ENCODE measurements around the gene LMO3.

- RRBS, result no CpG with 5 or more reads among the region's 7 CpGs
Observed at GRCh38 chr12:13116243-13116651, 12.8 kb upstream of the GSG1 start.

DNA sequence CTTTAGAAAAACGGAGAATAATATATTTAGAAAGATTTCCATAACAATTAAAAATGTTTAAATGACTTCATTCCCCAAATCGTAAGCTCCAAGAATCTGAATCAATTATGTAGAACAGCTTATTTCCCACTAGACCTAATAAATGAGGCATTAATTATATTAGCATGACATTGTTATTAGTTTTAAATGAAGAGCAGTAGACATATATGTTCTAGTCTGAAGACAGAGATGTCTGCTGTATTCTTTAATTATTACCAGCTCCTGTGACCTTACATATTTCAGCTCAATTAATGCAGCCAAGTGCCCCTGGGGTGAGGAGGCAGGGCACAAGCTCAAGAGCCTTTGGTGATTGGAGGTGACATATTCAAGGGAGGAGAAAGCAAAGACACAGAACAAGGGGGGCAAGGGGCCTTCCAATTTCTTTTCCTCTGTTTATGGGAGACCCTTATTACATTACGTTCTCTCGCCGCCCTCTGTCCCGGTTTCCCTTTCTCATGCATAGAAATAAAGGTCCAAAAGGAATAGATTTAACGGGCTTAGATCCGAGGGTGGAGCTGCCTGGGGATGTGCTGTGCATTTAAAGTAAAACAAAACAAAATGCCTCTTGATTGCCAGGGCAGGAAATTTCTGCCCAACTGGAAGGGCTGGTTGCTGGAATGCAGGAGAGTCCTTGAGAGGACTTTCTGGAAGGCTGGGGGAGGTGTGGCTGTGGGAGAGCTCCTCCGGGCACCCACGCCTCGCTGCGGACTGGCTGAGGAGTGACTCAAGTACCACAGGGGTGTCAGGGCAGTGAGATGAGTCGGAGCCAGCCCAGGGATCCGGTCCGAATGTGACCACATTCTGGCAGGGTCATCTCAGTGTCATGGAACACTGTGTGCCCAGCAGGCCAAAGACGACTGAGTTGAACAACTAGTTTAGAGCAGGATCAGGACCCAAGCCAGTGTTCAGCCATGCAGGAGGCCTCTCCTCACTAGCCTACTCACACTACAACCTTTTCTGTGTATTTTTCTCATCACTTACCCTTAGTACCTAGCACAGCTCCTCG is 32.0 kb upstream of the GSG1 start:
- RRBS, result 22% methylated on average over 6 of the region's 17 CpGs

DNA sequence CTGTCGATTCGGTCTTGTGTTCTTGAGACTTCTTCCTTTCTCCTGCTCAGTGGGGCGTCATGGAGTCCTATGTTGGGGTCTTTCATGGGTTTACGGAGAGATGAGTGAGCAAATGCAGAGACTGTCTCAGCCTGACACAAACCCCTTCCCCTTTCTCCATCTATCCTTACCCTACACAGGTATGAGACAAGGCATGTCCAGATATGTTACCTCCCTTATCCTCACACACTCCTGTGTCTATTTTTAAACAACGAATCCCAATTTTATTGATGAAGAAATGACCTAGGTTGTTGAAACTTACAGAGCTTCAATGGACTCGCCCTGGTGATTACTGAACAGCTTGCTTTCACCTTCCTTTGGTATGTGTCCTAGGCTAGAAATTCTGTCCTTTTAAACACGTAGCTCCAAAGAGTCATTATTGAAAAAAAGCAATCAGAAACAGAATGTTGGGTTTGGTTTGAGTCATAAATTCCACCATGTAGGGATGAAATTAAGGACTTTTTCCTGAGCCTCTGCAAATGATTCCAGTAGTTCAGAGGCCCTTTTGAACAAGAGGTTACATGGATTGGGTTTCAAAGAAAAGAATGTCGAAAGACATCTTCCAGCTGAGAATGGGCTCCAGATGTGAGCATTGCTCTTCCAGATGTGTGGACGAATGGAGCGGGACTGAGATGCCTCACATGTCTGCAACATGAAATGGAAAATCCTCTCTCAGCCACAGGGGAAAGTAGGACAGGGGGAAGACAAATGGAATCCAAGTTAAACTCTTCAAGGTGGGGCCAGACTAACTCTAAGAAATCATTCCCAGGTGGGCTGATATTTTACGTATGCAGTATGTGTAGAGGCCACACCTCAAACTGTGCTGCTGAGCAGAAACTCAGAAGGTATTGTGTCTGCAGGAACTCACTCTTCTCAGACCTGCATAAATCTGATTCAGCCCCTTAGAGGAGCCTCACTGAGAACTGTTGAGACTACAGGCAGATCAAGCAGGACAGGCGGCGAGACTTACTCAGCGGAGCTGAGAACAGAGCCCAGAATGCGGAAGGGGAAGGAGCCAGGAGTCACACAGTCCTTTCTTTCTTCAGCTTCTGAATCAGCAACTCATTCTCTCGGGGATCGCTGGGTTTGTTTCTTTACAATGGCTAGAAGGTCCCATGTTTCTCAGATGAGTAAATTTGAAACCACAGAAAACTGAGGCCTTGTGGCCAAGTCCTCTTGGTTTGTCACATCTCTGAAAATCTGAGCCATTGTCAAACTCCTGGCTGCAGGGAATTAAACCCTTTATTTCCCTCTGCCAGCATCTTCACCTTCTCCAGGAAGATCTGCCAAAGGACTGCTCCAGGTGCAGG is 23.4 kb upstream of the EMP1 start:
- RRBS, result no CpG with 5 or more reads among the region's 17 CpGs

DNA sequence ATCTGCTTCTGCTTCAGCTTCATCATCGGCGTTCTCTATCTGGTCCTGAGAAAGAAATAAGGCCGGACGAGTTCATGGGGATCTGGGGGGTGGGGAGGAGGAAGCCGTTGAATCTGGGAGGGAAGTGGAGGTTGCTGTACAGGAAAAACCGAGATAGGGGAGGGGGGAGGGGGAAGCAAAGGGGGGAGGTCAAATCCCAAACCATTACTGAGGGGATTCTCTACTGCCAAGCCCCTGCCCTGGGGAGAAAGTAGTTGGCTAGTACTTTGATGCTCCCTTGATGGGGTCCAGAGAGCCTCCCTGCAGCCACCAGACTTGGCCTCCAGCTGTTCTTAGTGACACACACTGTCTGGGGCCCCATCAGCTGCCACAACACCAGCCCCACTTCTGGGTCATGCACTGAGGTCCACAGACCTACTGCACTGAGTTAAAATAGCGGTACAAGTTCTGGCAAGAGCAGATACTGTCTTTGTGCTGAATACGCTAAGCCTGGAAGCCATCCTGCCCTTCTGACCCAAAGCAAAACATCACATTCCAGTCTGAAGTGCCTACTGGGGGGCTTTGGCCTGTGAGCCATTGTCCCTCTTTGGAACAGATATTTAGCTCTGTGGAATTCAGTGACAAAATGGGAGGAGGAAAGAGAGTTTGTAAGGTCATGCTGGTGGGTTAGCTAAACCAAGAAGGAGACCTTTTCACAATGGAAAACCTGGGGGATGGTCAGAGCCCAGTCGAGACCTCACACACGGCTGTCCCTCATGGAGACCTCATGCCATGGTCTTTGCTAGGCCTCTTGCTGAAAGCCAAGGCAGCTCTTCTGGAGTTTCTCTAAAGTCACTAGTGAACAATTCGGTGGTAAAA is 18.3 kb downstream of the EMP1 start:
- RRBS, result no CpG with 5 or more reads among the region's 11 CpGs

DNA sequence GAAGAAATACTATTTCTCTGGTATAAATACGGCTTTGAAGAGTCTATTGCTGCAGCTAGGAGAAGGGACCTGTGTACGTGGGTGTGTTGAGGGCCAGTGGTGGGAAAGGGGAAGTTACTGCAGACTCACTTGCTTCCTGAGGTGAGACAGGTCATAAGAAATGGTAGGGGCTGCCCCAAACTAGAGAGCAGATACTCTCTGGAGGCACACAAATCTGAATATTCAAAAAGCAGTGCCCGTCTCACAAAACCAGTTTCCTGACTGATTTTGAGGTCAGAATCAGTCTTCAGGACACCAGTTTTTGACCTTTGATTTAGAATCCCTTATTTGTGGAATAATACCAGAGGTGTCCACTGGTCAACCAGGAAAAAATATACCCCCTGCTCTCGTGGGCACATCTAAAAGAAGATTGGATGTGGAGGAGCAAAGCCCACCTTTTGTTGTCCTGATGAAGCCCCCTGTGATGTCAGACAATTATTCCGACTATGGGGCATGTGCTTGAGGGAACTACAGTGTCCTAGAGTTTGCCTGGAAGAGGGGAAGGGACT is 340.1 kb downstream of the EMP1 start:
- RRBS, result no CpG with 5 or more reads among the region's 5 CpGs

GRCh38 chr12:14001486-14001752 is 20.0 kb upstream of the GRIN2B start:
- RRBS, result no CpG with 5 or more reads among the region's 1 CpG

- RRBS, result no CpG with 5 or more reads among the region's 4 CpGs
Observed at GRCh38 chr12:14207795-14208653, 157.5 kb upstream of the ATF7IP start.

DNA sequence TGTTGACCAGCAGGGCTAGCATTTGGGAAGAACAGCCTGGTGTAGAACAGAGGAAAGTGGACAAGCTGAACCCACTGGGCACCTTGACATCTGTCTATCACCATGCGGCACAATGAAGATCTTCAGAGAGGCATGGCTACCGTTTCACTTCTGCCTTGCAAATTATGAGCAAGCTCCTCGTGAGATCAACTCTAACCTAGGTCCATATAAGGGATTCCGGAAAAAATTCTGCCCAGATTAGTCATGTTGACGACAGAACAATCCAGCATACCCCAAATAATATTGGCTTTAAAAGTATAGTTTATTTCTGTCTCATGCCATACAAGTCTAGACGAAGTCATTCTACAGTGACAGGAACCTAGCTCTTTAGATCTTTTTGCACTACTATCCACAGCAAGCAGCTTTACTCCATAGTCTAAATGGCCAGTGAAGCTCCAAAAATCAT is 91.5 kb upstream of the ATF7IP start:
- RRBS, result no CpG with 5 or more reads among the region's 6 CpGs

DNA sequence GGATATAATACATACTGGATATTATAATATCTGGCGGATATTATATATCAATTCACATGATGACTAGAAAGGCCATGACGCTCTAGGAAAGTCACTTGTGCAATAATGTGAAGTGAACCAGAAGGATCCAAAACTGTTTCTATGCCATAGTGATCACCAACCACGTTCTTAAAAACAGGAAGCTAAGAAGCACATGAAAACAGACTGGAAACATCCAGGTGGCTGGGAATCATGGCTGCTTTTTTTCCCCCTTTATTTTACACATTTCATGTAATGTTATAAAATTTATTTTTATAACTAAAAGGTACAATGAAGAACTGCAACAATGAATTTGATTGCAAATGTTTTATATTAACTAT is 1.4 kb downstream of the GUCY2C start:
- RRBS, result no CpG with 5 or more reads among the region's 3 CpGs

DNA sequence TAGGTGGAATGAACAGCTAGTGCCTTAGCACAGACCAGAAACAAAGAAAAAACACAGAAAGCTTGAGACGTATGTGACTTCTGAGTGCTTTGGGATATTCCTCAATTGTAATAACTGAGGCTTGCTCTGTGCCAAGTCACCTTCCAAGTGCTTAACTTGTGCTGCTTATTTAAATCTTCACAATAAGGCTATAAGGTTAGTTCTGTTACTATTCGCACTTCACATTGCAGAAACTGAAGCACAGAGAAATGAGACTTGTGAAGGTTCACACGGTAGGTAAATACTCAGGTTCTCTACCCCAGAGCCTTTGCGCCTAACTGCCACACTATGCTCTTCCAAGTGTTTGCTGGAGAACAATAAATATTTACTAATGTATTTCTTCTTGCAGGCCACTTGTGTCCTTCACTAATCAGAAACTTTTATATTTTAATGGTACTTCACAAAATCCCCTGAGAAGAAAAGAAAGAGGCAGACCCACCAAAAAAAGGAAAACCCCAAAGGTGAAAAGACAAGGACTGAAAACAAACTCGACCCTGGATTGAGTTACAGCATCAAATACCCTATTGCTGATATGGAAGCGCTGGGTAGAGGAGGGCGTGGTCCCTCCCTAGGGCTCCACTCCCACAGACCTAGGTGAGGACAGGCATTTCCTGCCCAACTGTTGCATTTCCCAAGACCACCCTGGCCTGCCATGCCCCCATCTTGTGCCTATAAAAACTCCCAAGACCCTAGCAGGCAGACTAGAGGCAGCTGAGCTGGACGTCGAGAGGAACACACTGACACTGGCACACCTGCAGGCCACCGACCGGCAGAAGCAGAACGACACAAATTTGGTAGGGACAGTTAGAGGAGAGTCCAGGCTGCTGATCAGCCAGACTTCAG is 18.2 kb upstream of the MGP start:
- RRBS, result no CpG with 5 or more reads among the region's 12 CpGs

GRCh38 chr12:14913277-14913928 is 24.9 kb downstream of the ERP27 start:
- RRBS, result no CpG with 5 or more reads among the region's 6 CpGs

GRCh38 chr12:15198873-15199526 is 22.2 kb downstream of the RERG start:
- RRBS, result no CpG with 5 or more reads among the region's 4 CpGs

GRCh38 chr12:15883044-15883875 is 1.1 kb downstream of the STRAP start:
- RRBS, result no CpG with 5 or more reads among the region's 11 CpGs

DNA sequence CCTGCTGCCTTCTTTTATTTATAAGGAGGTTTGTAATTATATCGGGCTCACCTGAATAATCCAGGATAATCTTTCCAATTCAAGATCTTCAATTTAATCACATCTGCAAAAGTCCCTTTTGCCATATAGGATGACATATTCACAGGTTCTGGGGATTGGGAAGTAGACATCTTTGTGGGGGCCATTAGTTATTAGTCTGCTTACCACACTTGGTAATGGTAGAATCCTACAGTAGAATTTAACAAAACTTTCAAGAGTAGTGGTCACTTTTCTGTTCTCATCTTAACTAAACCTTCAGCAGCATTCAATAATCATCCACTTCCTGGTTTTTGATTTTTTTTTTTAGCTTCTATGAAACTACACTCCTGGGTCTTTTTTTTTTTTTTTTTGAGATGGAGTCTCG is 6.3 kb upstream of the DERA start:
- RRBS, result no CpG with 5 or more reads among the region's 2 CpGs

DNA sequence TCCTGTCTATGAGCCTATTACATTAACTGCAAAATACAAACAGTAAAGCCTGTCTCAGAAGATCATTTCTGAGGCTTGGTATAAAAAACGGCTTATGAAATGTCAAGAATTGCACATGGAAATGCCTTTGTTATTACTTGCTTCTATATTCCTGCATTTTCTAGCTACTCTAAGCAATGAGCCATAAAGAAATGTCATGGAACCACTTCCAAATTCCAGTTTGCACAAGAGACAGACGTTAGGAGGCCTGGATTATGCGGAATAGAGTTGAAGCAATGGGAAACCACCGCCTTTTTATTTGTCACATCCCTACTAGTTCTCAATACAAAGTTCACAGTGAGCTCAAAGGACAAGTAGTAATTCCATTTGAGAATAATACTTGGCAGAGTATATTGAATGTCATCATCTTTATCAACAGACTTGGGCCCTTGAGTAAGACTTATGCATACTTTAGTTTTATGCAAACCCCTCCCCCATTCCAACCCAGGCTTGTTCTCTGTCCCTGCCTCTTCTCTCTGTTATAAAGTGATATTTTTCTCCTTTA is 3.6 kb upstream of the SLC15A5 start:
- RRBS, result no CpG with 5 or more reads among the region's 4 CpGs

- RRBS, result no CpG with 5 or more reads among the region's 20 CpGs
Observed at GRCh38 chr12:16573458-16574217, 32.3 kb downstream of the LMO3 start.

DNA sequence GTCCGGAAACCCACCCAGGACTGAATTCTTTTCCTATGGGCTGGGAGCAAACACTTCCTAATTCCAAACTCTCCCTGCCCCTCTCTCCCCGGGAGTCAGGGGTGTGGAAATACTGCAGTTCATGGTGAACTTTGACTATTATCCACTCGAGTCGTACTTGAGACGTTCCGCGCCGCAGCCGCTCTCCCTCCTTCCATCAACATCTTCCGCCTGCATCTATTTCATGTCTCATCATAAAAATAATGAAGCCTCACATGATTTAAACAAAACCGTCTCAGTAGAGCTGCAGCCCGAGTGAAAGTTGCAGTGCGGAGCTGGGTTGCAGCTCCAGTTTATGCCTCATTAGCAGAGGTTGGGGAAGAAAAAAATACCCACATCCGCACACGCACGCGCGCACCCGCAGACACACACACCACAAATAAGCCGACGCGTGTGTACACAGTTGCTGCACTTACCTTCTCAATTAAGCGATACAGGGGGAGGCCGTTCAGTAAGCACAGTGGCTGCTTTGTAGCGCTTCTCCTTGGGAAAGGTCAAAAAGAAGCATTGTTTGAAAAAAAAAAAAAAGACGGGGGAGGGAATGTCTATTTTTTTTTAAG is at the start of gene LMO3:
Gene LMO3 (minus strand): TSS at position 552 of the 599 bp plus-strand sequence.
- RRBS, result 16% methylated on average over 2 of the region's 26 CpGs

DNA sequence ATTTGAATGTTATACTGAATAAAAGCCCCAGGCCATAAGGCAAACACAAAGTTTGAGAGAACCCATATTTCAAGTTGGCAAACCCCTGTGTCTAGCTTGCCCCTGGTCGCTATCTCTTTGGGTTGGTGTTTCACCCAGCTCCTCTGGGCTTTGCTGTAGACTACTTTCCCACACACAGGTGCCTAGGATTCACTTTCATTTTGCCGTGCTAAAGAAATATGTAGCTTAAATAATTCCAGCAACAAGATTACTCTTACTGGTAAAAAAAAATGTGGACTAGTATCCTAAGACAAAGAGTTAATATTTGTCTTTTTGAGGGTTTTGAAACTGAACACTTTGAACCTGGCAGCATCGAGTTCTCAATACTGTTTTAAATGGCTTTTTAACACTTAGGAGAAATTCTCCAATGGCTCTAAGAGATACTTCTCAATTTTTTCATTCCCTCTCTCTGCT is 5.3 kb upstream of the LMO3 start:
- RRBS, result no CpG with 5 or more reads among the region's 3 CpGs

GRCh38 chr12:17008204-17008787 is 402.3 kb upstream of the LMO3 start:
- RRBS, result no CpG with 5 or more reads among the region's 13 CpGs

Measured in GM06990 (cell line).